ENCODE data around the gene C1orf198.

DNA sequence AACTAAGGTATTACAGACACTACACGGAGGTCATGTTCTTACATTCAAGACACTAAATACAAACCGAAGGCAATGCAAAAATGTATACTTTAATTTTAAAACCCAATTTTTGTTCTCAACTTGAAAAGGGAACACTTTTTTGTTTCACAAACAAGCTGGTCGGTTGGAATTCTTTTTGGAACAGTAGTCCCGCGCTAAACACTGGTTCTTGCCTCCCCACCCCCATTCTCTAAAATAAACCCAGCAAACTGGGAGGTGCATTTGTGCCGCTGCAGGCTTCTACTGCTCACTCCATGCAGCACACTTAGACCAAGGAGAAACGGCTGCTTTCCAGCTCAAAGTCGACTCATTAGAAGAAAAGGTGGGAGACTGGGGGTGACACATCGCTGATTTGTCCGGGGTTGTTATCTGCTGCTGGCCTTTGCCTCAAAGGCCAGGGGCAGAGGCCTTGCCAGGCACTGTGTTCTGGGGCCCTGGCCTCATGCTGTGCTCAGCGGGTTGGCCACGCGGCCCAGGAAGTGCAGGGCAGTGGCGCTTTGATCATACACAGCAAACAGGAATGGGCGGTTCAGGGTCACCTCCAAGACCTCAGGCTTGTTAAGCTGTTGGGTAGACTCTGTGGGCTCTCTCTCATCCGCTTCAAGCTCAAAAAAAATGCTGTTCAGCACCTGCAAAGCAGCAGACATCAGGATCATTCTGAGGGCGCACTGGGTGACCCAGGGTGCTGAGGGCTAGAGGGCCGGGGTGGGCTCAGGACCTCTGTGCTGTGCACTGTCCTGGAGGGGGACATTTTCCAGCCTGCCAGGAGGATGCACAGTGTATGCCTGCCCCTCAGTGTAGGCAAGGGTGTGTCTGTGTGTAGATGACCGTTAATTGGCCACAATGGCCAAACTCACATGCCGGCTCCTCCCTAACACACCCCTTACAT is 11.0 kb downstream of the AGT start:
- PRO-cap, result no peak

- PRO-cap, result no peak
Measured at GRCh38 chr1:230706708-230706930, 7.3 kb downstream of the AGT start.

DNA sequence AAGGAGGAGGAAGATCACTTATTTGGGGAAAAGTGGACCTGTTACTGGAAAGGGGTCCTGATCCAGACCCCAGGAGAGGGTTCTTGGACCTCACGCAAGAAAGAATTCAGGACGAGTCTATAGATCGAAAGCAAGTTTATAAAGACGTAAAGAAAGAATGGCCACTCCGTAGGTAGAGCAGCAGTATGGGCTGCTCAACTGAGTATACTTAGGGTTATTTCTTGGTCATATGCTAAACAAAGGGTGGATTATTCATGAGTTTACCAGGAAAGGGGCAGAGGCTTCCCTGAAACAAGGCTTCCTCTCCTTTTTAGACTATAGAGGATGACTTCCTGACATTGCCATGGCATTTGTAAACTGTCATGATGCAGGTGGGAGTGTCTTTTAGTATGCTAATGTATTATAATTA is 7.4 kb upstream of the CAPN9 start:
- PRO-cap, result no peak

- PRO-cap, result no peak
Measured at GRCh38 chr1:230773059-230773535, 25.9 kb downstream of the CAPN9 start.

- PRO-cap, result bidirectional peak, plus-strand start at chr1:230868621, minus-strand start at chr1:230868541; bidirectional peak, plus-strand start at chr1:230868841, minus-strand start at chr1:230868860; unidirectional peak, minus-strand start at chr1:230869023
Measured at GRCh38 chr1:230868441-230869466, at the start of gene C1orf198. TSS of gene C1orf198 (minus strand) at chr1:230868521.

DNA sequence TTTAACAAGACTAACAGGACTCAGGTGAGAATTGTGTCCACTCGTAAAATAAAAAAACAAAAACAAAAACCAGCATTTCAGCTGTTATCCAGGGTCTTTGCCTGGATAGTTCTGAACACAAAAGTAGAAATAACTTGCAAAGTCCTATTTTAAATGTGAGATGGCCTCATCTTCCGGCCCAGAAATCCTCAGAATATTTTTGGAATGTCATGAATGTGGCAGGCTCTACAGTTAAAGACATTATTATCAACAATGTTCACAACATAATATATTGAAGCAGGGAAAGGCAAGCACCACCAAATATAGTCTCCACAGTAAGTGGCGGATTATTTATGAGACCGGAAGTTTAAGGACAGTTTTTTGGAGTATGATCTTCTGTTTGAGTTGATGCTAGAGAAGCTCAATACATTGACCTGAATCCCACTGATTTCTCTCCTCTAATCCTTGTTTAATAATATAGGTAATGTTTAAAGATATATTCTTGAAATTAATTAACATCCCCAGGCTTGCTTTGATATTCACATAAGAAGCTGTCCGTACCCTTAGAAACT is 1.2 kb upstream of the C1orf198 start:
- PRO-cap, result no peak

DNA sequence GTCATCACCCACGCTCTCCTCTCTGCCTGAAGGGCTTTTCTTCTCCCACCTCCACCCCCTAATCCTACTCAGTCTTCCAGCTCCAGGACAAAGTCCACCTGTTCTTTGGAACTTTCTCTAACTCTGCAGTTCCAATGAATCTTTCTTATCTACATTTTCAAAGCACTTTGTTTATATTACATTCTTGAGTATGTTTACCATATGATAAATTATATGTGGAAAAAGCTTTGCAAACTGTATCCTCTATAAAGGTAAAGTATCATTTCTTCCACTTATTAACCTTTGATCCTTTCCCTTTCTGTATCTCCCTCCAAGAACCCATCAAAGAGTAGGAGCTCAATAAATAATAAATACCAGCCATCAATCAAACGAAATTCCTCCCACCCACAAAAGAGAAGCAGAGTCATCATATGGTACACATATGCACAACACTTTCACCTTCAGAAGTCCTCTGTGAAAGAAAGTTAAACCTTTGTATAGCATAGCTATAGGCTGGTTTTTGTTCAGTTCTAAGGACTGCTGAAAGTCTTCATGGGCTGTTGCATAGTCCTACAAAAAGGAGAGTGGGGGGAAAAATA is 39.6 kb downstream of the TTC13 start:
- PRO-cap, result no peak

DNA sequence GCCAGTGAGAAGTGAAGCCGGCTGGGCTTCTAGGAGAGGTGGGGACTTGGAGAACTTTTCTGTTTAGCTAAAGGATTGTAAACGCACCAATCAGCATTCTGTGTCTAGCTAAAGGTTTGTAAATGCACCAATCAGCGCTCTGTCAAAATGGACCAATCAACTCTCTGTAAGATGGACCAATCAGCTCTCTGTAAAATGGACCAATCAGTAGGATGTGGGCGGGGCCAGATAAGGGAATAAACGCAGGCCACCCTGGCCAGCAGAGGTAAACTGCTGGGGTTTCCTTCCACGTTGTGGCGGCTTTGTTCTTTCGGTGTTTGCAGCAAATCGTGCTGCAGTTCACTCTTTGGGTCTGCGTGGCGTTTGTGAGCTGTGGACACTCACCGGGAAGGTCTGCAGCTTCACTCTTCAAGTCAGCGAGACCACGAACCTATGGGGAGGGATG is 20.0 kb downstream of the EXOC8 start:
- PRO-cap, result no peak

- PRO-cap, result no peak
Measured at GRCh38 chr1:231372102-231372681, 34.1 kb downstream of the SPRTN start.

- PRO-cap, result no peak
Measured at GRCh38 chr1:231850652-231851144, 224.1 kb downstream of the DISC1 start.

DNA sequence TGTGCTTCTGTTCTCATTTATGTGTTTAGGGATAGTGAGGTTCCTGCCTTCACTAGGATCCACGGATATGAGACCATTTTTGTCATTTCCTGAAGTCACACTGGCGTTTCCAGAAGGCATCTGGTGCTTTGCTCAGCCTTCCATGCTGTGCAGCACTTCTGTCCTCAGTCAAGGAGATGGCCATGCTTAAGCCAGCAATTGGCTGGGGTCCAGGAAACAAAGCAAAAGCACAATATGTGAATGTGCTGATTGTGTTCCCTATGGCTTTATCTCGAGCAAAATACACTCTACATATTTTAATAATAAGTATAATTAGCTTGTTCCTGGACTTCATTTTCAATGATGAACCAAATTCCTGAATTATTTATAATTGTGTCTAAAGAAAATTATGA is 412.2 kb downstream of the DISC1 start:
- PRO-cap, result no peak

- PRO-cap, result no peak
Measured at GRCh38 chr1:232415421-232415847, 214.5 kb downstream of the SIPA1L2 start.

DNA sequence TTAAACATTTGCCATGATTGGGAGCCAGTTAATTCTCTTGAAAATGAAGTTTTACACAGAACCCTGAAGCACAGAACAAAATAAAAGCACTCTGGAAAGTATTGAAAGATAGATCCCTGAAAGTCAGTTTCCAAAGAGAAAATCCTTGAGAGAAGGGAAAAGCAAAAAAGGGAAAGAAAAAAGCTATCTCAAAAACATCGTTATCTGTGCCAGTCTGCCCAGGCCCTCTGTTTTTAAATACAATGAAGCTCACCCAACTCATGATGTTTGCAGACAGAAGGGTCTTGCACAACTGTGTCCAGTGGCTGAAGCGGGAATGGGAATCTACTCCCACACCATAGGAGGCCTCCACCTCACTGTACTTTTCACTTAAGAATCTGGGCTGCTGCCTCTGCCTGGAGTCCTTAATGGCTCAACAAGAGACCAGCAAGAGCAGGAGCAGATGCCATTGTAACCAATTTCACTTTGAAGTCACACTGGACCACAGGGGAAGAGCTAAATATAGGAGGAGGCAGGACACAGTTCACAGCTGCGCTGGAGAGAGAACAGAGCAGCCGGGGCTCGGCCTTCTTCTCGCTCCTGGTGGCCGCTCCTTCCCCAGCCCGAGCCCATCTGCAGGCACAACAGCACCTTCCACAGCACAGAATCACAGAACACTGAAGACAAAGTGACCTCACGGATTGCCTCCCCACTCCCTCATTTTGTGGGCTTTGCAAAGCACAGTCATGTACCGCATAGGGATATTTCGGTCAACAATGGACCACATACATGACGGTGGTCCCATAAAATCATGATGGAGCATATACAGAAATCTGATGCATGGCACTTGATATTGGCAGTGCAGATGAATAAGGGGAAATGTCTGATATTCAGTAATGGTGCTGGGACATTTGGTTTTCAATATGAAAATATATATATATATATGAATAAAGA is 120.3 kb downstream of the SIPA1L2 start:
- PRO-cap, result no peak

DNA sequence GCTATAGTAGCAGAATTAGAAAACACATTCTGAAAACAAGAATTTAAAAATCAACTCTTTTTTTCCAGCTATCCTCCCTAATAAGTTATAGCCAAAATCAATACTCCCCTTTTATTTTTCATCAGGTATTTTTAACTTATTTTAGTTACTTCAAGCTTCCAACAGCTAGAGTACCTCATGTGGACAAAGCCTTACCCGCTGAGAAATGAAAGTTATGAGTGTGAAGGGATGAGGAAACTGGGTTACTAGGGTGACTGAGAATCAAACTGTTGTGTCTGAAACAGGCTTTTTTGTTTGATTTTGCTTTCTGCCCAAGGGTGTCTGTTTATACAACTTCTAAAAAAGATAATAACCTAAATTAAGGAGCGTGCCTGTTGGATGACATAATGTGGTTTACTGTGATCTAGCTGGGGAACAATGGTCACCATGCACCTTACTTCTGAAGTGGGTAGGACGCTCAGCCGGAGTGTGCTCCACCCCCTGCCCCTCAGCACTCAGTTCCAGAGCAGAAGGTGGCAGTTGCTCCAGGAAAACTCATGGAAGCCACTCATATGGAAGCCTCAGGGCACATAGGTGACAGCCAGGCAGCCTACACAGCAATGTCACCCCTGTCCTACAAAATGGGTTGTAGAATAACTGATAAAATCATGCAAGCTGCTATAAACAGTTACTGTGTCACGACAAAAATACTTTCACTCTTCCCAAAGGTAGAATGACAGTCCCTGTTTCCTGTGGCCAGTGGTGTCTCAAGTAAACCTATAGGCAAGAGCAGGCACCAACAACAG is 29.5 kb downstream of the SIPA1L2 start:
- PRO-cap, result no peak

GRCh38 chr1:232630215-232631151 is 550 bp upstream of the SIPA1L2 start:
- PRO-cap, result bidirectional peak, plus-strand start at chr1:232630264, minus-strand start at chr1:232630102; bidirectional peak, plus-strand start at chr1:232630577, minus-strand start at chr1:232630475; bidirectional peak, plus-strand start at chr1:232630890, minus-strand start at chr1:232630710

- PRO-cap, result no peak
Measured at GRCh38 chr1:232633930-232634669, 4.2 kb upstream of the SIPA1L2 start.

GRCh38 chr1:232690311-232690644 is 60.3 kb upstream of the SIPA1L2 start:
- PRO-cap, result no peak

DNA sequence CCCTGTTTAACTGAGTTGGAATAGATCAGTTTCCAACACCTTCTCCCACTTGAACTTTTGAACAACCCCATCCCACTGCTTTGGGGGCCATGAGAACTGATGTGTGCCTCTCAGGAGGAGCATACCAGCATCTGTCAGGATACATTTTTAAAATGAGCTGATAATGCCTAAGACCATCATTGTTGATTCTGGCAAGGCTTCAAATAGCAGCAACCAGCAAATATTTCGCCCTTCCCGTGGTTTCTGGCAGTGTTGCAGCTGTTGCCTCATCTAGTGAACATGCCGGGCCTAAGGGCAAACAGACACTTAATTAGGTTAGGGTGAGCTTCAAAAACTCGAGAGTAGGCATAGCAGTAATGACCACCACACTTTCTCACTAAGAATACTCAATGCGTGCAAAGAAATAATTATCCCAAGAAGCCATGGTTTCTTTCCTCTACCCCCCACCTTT is 63.7 kb downstream of the MAP10 start:
- PRO-cap, result no peak

GRCh38 chr1:232983892-232984809 is 33.7 kb downstream of the NTPCR start:
- PRO-cap, result no peak

DNA sequence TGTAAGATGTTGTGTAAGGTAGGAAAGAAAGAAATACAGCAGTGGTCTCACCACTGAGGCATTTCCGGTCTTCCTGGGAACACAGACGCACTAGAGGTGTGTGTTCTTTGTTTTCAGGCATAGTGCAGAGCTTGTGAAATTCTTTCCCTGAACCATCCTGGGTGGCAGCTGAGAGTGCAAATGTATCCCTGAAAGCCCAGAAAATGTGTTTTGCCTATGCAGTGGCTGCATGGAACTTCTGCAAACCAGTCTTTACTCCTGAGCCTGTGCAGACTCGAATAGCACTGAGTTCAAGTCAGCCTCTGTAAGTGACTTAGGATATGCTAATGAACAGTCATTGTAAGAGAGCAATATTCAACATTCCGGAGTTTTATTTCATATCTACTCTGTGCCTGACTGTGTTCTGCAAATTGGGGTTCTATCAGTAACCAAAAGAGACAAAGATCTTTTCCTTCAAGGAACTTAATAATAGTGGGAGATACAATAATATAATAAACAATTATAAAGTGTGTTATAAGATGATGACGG is 163.2 kb downstream of the NTPCR start:
- PRO-cap, result no peak